Mesenchymal stem cell of adipose (primary cell): ENCODE data around the genes HESX1, ASB14, PXK and ACOX2.

DNA sequence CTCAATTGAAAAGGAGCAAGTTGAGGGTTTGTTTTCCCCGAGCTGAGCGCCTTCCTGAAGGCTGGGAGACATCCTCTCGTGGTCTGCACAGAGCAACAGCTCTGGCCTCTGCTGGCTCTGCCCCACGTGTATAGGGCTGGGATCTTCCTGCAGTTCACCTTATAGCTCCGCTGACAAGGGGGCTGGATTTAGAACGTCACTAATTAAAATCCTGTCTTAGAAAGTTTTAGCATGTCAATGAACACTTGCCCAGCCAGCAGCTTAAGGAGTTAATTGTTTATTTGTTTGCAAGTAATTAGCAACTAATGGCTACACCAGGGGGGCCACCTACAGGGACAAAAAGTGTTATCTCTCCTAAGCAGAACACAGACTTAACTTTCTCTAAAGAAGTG lies at the start of gene HESX1:
Gene HESX1, minus strand, starts transcription at position 132 of the 392 bp plus-strand sequence.
- CAGE, long polyA plus RNA = no peak

- CAGE, long polyA plus RNA = no peak
Measured at GRCh38 chr3:57245805-57246551, 18.4 kb downstream of the APPL1 start.

DNA sequence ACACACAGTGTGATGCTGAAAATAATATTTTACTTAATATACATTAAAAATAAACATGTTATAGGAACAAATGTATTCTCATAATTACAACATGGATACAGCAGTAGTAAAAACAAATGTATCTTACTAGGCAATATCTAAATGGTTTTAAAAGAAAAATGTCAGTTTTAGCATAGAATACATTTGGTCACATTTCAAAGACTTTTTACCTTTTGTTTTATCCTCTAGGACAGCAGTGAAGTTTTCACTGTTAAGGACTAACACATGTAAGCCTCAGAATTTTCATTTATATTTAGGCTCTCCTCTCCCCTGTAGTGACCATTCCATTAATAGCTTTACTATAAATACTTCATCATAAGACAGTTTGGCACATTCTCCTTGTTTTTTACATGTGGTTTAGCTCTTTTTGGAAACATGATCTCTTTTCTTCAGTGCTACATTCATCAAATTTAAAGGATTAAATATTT lies at the start of gene ASB14:
Gene ASB14, minus strand, starts transcription at position 262 of the 467 bp plus-strand sequence.
- CAGE, long polyA plus RNA = no peak

DNA sequence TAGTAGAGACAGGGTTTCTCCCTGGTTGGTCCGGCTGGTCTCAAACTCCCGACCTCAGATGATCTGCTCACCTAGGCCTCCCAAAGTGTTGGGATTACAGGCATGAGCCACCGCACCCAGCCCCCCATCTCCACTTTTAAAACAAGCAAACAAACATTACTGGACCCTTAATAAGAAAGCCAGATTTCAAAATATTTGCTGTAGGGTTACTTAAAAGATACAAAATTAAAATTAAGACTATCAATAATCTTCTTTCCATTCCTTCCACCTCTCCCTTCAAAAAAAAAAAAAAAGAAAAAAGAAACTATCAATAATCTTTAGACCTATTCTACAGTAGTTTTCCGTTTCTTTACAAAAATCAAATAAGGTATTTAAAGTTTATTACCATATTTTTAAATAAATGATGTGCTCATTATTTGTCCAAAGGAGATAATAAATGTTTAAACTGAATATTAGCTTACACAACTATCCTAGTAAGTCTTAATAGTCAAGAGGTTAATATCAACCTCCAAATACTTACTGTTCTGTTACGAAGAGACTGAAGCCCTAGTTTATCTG lies 19.0 kb downstream of the PDE12 start:
- CAGE, long polyA plus RNA = no peak

DNA sequence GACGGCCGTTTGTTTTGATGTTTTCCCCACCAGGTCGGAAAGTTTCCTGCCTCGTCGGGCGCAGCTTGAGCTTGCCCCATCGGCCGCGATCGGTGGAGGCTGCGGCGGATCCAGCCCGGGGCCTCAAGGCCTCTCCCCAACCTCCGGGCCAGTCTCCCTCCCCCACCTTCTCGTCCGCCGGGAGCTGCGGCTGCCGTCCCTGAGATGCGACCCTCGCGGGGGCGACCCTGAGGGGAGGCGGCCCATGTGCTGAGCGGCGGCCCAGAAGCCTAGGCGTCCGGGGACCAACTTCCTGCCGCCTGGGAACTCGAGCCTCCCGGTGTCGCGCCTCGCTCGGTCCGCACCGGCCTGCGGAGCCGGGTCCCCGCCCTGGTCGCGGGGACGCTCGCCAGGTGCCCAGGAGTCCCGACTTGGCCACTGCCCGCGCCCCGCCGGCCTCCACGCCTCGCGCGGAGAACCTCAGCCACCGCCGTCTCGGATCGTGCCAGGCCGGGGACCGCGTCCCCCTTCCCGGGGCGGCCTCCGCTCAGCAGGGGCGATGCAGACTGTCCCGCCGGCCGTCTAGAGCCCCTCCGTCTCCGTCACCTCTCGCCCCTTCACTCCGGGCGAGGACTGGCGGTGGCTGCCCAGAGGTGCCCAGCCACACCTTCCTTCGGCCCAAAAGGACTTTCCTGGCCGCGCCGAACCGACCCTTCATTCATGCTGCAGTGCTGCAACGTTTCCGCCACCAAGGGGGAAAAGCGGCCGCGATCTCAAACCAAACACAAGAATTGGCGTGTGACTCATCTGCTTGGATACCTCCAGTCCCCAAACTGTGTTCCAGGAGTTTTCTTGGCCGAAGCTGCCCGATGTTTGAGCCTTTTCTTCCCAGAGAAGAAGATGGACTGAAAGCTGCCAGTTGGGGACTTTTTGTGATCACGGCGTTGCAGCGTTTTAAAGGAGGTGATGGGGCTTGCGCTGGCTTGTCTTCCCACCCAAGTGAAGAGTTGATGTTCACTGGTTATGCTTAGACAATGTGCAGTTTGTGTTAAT lies 722 bp downstream of the SLMAP start:
- CAGE, long polyA plus RNA = no peak

DNA sequence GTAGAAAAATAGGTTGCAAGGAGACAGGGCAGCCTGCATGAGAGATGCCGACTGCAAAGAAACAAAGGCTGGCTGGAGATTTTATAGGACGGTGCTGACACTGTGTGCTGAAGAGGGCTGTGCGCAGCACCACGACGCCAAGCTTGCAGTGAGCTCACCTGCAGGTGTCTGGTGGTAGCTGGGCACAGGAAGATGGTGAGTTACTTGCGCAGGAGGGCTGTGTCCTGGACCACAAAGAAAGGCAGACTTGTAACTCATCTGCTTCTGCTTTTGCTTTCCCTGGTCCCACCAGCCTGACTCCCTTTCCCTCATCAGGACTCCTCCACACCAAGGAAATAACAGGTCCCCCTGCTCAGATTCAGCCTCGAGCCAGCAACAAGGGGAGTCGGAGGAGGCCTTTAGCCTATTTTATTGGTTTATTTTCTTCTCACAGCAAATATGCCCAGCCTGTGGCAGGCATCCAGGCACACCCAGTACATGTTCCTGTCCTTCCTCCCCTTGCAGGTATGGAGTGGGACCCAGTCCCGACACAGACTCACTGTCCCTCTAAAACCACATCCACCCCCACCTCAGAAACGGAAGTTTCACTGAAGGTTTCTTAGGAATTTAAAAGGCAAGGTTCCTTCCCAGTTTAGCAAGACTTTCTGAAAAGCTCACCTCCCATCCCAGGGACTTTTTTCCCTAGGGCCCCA lies 35.6 kb upstream of the FLNB start:
- CAGE, long polyA plus RNA = no peak

DNA sequence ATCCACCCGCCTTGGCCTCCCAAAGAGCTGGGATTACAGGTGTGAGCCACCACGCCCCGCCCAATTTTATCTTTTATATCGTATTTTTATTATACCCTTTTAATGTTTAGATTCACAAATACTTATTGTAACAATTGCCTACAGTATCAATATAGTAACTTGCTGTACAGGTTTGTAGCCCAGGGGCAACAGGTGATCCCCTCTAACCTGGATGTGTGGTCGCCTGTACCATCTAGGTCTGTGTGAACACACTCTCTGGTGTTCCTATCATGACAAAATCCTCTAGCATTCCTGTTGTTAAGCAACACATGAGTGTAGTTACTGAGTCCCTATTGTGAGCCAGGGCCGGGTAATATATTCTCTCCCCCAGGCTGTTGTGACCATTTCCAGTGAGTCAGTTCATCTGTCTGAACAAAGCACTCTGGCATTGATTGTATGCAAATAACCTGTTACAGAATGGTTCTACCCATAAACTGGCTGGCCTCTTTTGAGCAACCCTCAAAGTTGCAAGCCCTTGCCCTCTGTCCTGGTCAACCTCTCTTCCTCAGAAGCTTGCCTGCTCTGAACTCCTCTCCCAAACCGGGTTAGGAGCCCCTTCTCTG lies 2.6 kb upstream of the FLNB start:
- CAGE, long polyA plus RNA = no peak

GRCh38 chr3:58071483-58072226 lies 63.4 kb downstream of the FLNB start:
- CAGE, long polyA plus RNA = no peak

- CAGE, long polyA plus RNA = no peak
Measured at GRCh38 chr3:58099346-58099890, 91.2 kb downstream of the FLNB start.

DNA sequence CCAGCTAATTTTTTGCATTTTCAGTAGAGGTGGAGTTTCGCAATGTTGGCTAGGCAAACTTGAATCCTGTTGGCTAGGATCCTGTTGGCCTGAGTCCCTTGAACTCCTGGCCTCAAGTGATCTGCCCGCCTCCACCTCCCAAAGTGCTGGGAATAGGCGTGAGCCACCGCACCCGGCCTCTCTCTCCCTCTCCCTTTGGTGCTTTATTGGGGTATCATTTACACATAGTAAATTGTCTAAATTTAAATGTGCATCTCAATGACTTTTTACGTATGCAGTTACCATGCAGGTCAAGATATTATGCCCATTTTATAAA lies 34.2 kb upstream of the RPP14 start:
- CAGE, long polyA plus RNA = no peak

DNA sequence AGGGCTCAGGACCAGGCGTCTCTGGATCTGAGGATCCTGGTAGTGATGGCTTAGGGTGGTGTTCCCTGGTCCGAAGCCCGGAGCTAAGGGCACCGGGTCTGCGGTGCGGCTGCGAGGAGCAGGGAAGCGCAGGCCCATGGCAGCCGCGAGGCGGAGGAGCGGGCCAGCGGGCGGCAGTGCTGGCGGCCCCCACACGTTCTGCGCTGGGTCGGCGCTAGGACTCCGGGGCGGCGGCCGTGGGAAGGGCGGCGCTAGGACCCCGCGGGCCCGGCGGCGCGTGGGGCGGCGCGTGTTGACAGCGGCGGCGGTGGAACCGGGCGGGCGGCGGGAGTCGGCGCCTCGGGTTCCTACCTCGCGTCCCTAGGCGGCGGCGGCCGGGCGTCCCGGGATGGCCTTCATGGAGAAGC lies at the start of gene PXK:
Gene PXK, plus strand, starts transcription at position 292 of the 407 bp plus-strand sequence.
- CAGE, long polyA plus RNA = no peak

GRCh38 chr3:58434877-58435444 lies 1.3 kb upstream of the PDHB start:
- CAGE, long polyA plus RNA = no peak

DNA sequence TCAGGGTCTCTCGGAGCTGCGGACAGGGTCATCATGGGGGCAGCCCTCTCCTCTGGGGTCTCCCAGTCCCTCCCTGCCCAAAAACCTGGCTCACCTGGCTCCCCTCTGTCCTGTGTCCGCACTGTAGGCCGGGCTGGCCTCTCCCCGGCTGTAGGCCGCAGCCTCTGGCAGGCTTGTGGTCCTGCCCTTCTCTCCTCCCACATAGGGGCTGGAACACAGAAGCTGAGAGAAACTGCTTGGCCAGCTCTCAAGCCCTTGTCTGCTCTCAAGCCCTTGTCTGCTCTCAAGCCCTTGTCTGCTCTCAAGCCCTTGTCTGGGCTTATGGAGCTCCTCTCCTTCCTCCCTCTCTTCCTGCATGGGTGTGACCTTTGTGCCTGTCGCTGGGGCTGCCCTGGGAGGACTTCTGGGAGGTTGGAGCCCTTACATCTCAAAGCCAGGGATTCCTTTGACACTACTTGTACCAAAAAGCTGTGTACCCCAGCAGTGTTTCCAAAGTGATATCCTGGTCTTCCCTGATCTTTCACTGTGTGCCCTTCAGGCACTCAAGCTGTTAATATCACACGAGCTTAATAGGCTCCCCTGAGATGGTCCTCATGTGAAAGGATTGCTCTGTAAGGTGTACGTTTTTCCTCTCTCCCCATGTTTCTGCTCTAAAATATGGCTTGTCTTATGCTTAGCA lies at the start of gene ACOX2:
Gene ACOX2, minus strand, starts transcription at position 166 of the 679 bp plus-strand sequence.
- CAGE, long polyA plus RNA = no peak

DNA sequence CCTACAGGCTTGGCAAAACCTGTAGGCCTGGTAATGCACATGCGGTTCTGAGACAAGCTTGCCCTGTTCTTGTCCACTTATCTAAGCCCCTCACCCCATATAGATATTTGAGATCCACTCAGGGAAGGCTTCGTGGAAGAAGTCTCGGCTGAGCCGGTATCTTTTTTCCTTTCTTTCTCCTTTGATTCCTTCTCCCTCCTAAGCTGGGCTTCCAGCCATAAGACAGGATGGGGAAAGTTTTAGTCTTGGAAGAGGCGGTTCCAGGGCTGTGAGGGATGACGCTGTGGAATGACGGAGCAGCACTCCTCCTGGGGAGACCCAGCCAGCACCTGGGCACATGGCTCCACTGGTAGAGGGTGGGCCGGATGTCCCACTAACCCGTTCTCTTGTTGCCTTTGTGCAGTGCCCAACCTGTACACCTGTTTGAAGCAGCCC lies 43.2 kb upstream of the FAM107A start:
- CAGE, long polyA plus RNA = no peak

DNA sequence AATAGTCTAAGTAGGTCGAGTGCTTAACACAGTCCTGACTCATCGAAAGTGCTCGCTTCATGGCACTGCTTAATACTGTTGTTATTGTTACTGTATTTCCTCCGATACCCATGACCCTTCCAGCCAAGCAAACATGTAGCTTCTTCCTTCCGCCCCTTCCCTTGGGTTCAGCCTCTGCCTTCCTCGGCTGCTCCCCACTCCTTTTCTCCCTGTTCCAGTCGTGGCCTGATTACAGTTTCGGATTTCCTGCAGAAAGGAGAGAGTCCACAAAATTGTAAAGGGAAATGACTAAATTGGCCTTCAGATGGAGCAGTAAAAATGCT lies 37.8 kb downstream of the FAM3D start:
- CAGE, long polyA plus RNA = no peak

GRCh38 chr3:58842459-58843046 lies 176.0 kb upstream of the FAM3D start:
- CAGE, long polyA plus RNA = no peak

- CAGE, long polyA plus RNA = no peak
Measured at GRCh38 chr3:59818599-59818892, 768.7 kb upstream of the CFAP20DC start.

- CAGE, long polyA plus RNA = no peak
Measured at GRCh38 chr3:59895890-59896290, 846.1 kb upstream of the CFAP20DC start.

DNA sequence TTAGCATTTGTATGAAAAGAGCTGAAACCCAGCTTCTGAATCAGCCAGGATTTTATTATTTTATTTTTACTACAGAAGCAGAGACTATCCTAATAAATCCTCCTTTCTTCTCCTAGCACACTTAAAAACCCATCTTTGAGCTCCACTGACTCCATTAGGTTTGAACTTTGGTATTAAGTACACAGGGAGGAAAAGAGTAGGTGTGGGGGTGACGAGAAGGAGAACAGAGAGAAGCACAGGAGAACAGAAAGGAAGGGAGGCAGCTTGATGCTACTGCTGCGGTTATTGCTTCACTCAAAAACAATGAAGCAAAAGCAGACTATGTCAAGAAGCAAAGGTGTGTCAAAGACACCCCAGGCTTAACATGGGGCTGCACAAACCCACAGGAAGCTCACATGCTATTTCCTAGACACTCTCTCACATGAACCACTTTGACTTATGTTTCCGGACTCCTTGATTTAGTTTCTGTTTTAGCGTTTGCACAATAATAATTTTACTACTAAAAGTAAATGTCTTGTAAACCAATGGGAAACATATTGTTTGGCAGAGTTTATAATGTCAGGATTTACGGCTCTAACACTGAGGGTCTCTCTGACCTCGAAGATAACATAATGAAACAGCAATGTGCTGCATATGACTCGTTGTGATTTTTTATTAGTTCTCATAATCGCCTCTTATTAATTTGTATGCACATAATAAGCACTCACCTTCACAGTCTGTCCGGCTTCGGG lies 961.0 kb upstream of the CFAP20DC start:
- CAGE, long polyA plus RNA = no peak

DNA sequence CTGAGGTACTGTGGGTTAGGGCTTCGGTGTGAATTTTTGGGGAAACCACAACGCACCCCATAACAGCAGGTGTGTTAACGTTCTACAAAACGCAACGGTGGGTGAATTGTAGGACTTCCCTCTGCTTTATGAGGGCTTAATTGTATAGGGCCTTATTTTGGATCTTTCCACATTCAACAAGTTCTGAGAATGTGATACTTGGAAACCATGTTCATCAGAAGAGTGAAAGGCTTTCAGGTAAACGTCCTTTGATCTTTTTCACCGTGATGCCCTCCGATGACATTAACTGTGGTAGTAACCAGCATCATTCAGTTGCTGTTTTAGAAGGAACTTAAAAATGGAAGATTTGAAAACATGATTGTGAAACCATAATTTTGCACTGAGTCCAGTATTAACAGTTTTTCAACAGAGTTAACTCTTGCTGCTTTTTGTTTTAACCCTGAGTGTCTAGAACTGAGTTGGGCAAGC lies 998.7 kb upstream of the CFAP20DC start:
- CAGE, long polyA plus RNA = no peak